Cardiac atrium fibroblast (primary cell): Measurements from ENCODE around the gene R3HDML.

DNA sequence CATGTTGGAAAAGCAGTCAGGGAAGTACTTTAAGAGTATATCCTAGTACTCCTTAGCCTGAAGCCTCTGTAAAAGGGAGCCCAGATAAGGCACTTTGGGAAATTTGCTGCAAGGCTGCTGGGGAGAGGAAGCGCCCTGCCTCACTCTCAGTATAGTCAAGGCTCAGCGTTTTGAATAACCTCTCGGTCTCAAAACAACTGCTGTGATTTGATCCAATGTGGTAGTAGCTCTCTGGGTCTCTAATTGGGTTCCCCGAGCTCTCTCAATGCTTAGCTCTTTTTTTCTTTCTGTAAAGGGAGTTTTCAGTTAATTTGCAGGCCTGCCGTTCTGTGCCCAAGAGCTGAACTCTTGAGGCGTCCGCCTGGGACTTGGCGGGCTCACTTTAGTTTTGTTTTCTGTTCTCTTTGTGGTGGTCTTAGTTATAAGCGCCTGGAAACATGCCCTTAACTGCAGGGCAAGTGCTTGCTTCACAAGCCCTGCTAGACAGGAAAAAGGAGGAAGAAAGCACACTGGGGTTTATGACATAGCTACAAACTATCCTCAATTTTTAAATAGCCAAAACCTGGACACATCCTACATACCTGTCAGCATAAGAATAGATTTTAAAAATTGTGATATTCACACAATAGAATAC lies 41.1 kb downstream of the ZHX3 start:
- RAMPAGE, long total RNA = no peak

DNA sequence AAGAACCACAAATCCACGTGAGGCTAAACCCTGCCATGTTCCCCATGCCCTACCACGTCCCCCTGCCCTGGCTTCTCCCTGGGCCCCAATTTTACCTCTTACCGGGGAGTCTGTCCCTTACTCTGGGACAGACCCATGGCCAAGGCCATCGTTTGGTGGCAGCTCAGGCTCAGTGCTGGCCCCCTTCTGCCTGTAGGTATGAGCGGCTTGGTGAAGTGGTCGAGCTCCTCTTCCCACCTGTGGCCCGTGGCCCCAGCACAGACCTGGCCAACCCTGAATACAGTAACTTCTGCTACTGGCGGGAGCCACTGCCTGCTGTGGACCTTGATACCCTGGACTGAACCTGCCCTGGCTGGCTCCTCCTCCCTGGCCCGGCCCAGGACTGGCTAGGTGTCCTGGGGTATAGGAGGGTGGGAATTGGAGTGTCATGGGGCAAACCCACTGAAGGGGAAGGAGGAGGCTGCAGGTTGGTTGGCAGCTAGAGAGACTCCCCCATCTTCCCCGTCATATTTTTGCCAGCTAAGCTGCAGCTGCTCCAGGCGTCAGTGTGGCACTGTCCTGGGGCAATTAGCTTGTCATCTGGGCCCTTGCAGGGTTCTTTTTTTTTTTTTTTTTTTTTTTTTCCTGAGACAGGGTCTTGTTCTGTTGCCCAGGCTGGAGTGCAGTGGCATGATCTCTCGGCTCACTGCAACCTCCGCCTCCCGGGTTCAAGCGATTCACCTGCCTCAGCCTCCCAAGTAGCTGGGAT lies 7.9 kb downstream of the EMILIN3 start:
- RAMPAGE, long total RNA = no peak

- RAMPAGE, long total RNA = no peak
Measured at GRCh38 chr20:41643490-41644034, 25.4 kb upstream of the CHD6 start.

DNA sequence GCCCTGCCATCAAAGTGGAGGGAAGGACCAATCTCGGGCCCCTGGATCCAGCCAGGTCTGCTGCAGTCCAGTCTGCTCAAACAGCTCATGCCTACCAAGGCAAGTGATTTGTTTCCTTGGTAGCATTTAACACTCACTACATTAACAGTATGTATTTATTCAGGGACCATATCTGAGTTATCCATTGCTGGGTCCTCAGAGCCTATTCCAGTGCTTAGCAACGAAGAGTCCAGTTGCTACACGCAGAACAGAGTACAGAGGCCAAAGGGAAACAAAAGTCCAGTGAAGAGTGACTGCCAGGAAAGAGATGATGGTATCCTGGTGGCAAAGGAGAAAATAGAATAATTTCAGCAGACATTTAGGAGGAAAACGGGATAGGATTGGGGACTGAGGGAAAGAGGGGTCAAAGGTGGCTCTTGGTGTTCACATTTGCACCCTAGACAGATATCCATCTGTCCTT lies 352.2 kb downstream of the PTPRT start:
- RAMPAGE, long total RNA = no peak

GRCh38 chr20:43456602-43457134 lies 1.0 kb upstream of the SRSF6 start:
- RAMPAGE, long total RNA = no peak

- RAMPAGE, long total RNA = no peak
Measured at GRCh38 chr20:43458180-43458542, 465 bp downstream of the SRSF6 start.

DNA sequence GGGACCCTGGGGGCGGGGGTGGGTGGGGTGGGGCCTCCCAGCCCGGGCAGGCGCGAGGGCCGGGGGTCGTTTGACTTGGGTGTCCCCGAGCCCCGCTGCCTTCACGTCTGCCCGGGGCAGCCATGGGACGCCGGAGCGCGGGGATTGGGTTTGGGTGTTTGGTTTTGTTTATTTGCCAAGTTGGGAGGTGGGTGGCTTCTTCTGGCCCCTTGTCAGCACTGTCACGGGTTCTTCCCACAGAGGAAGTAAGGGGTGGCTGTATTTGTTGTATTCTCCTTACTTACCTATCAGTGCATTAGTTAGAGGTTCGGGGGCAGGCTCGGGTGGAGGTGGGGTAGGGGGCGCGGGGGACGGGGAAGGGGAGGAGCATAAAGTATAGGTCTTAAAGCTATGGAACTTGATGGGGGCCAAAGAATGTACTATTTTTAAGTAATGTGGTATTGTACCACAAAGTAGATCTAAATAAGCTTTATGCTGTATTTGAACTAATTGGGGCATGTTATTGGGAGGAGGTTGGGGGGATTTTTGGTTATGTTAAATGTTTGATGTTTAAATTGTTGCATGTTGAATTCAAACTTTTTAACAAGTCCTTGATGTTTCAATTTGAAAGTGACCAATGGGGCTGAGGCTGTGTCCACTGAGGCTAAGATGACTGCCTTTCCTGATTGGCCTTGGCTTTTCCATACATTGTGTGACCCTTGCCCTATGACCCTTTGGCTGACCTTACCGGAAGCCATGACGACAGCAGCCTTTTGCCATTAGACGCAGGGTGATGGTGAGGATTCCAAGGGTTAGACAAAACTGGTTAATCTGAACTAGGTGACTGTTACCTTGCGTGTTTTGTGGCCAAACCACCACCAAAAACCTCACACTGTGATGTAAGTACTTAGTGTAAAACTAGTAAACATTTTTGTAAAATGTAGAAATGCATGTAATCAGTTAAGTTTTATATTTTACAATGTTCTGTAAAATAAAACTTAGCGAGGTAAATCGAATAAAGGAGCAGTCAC lies 1.2 kb downstream of the SRSF6 start:
- RAMPAGE, long total RNA = no peak

- RAMPAGE, long total RNA = no peak
Measured at GRCh38 chr20:43459981-43460396, 2.3 kb downstream of the SRSF6 start.

- RAMPAGE, long total RNA = no peak
Measured at GRCh38 chr20:43508574-43509275, 1.2 kb downstream of the L3MBTL1 start.

- RAMPAGE, long total RNA = no peak
Measured at GRCh38 chr20:43514087-43515072, 6.9 kb downstream of the L3MBTL1 start.

DNA sequence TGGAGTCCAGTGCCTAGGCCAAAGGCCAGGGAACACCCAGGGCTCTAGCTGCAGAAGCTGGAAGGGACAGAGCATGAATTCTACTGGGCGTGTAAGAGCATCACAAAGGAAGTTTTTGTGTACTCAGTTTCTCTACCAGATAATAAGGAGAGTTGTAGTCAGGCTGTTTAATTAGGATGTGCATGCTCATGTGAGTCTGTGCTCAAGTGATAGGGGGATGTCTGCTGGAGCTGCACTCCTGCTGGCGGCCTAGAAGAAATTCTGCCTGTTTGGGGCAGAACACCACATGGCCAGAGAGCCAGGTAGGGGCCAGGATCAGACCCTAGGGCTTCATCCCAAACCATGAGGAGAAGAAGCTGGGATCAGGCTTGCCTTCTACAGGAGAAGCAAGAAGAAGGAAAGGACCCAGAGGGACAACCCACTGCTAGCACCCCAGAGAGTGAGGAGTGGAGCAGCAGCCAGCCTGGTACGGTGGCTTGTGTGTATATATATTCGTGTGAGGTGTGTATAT lies 8.3 kb downstream of the L3MBTL1 start:
- RAMPAGE, long total RNA = no peak

DNA sequence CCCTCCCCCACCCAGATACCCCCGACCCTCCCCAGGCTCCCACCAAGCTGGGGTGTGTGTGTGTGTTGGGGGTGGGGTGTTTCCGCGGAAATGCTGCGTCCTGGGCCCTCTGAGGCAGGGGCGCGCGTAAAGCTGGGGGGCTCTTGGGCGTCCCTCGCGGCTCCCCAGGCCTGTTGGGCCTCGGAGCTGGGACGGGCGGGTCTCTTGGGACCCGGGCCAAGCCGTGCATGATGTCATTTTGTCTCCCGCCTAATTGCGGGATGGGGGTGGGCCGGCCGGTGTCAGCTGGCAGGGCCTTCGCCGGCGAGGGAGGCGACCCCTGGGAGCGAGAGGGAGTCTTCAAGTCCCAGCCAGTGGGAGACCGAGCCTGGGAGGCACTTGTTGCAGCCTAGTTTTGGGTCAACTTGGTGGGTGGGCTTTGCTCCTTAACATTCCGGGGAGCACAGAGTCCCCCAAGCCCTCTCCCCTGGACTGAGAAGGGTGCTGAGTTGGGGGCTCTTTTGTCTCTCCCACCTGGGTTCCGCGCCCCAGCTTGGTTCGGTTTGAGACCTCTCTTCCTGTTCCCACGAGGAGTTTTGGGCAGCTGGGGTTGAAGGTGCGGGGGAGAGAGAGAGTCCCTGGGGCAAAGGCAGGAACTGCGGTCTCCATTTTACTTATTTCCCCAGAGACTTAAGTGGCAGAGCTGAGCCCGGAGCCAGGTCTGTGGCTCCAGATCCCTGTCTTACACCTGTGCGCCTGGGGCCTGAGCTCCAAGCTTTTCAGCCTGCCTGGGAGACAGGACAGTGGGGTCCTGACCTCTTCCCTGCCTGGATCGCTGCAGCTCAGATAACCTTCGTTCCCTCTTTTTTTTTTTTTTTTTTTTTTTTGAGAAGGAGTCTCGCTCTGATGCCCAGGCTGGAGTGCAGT lies 692 bp downstream of the MYBL2 start:
- RAMPAGE, long total RNA = no peak

- RAMPAGE, long total RNA = no peak
Measured at GRCh38 chr20:44068485-44069736, 118.1 kb downstream of the JPH2 start.

- RAMPAGE, long total RNA = no peak
Measured at GRCh38 chr20:44208577-44209700, 1.6 kb downstream of the OSER1 start.

GRCh38 chr20:44211582-44212146 lies 1.1 kb upstream of the OSER1 start:
- RAMPAGE, long total RNA = no peak

- RAMPAGE, long total RNA = no peak
Measured at GRCh38 chr20:44336883-44337288, at the start of gene R3HDML. TSS of gene R3HDML (plus strand) at chr20:44337043.

- RAMPAGE, long total RNA = no peak
Measured at GRCh38 chr20:44355900-44356905, 704 bp downstream of the HNF4A start.

GRCh38 chr20:44392989-44393571 lies 37.6 kb downstream of the HNF4A start:
- RAMPAGE, long total RNA = no peak

DNA sequence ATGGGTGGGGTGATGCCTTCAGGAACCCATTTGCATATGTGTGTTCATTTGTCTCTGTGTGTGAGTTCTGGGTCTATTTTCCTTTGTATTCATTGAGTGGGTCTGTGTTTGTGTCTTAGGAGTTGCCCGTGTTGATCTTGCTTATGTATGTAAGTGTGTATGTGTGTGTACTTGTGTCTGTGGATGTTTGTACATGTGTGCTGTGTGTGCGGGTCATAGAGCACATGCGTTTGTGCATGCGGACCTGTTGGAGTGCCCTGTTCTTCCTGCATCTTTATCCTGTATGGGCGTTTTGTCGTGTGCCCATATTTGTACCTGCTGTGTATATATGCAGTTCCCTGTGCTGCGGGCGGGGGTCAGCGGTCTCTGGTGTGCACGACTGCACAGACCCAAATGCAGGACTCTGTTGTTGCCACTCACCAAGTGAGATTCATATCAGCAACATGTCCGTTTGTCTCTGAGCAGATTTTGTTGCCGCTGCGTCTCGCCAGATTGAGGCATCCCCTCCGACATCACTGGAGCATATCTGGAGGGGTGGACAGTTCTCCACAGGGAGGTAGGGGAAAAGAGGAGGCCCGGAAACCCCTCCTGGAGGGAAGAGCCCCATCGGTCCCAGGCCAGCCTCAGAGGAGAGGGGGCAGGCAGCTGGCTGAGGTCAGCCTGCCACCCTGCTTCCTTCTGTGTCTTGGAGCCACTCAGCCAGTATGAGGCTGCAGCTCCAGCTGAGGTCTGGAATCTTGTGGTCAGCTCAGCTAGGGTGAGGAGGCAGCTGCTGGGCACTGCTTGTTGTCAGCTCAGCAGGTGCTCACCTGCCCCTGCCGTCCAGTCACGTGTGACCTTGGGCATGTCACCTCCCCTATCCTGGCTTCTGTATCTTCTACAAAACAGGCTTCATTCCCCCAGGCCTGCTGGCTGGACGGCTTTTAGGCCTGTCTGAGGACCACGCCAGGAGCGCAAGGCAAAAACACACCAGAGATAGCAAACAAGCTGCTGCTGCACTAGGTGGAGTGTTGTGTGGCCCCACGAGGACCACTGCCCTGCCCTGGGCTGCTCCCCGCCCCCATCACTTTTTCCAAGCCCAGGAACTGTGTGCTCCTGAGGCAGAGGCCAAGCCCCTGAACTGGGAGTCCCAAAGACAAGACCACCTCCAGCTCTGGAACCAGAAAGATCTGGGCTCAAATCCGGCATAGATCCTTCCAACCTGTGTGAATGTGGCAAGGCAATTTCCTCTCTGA lies 47.0 kb downstream of the HNF4A start:
- RAMPAGE, long total RNA = no peak

GRCh38 chr20:44467051-44467996 lies 8.3 kb upstream of the TTPAL start:
- RAMPAGE, long total RNA = no peak